Bronchial lymph node (tissue), 1 donor: ENCODE measurements around the genes SLC24A4 and LGMN.

DNA sequence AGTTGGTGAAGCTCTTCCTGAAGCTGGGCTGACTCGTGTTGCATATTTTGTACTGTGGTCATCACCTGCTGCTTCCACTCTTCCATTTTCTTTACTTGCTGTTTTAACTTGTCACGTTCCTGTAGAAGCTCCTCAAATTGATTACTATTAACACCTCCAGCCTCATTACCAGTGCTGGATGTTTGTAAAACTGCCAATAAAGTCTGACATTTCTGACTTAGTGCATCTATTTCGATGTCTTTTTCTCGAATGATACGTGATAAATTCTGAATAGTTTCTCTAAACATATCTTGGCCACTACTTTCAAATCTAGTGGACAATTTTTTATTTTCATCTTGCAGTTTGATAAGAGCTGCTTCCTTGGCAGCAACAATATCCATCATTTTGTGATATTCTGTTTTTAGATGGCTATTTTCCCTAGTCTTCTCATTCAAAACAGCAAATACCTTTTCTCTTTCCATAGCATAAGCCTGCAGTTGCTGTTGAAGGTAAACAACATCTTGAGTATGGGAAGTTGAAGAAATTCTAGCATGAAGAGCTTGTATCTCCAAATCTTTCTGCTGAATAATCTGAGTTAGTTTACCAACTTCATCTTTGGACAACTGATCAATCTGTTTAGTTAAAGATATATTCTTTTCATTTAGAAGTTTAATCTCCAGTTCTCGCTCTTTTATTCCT lies 35.5 kb downstream of the TRIP11 start:
- PRO-cap, result no peak

- PRO-cap, result no peak
These were observed 85.3 kb downstream of the CPSF2 start for GRCh38 chr14:92207012-92207544.

DNA sequence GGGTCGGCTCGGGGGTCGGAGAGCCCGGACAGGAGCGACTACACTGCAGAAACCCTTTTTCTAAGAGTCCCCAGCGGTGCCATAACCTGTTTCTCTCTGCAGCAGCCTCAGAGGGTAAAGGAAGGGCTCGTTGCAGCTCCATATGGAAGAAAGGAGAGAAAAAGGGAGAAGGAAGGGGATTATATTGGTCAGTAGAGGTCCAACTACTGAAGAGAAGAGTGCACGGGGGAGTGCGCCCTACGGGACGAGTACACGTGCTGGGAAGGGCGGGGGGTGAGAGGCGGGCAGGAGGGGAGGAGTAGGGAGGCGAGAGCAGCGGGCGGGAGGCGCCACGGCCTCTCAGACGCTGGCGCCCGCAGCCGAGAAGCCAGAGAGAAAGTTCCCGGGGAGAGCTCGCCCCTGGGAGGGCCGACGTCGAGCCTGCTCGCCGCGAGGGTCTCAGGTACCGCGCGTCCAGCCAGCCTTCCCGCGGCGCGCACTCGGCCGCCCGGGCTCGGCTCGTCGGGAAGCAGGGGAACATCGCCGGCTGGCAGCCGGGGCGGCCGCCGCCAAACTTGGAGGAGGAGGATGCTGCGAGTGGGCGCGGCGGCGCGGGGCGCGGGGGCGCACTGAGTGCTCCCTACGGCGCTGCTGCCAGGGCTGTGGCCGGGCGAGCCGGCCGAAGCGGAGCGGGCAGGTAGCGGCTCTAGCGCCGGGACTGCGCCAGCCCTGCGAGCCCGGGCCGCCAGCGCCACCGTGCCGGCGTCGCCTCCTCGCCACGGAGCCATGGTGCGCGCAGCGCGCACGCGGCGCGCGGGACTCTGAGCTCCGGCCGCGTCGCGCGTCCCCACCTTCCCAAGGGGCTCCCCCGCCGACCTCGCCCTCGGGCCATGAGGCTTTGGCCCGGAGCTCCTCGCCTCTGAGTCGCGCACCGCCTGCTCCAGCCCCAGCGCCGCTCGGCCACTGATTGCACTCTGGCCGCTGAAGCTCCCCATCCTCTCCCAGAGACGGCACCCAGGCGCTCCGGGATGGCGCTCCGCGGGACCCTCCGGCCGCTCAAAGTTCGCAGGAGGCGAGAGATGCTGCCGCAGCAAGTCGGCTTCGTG lies at the start of gene SLC24A4:
TSS of gene SLC24A4 (plus strand) at position 342 of the 1,085 bp plus-strand sequence.
- PRO-cap, result unidirectional peak, plus-strand start at position 983 of the sequence

GRCh38 chr14:92408853-92409552 lies 86.0 kb downstream of the SLC24A4 start:
- PRO-cap, result no peak

DNA sequence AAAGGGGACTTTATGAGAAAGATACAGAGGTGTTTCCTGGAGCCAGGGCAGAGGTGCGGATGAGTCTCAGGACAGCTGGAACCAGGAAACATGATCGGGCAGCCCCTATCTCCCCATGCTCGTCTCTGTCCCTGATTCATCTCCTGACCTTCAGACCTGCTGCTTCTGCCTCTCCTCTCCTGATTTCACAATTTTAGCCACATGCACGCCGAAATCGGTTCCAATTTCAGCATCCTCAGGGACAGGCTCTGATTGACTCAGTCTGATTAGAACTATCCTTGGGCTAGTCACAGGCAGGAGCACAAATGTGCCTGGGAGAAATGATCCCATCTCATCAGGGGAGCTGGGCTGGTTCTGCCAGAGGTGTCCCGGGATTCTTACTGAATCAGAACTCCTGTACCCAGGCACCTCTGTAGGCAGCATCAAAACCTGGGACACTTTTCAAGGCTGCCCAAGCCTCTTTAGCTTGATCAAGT lies 40.0 kb upstream of the RIN3 start:
- PRO-cap, result unidirectional peak, minus-strand start at position 145 of the sequence

DNA sequence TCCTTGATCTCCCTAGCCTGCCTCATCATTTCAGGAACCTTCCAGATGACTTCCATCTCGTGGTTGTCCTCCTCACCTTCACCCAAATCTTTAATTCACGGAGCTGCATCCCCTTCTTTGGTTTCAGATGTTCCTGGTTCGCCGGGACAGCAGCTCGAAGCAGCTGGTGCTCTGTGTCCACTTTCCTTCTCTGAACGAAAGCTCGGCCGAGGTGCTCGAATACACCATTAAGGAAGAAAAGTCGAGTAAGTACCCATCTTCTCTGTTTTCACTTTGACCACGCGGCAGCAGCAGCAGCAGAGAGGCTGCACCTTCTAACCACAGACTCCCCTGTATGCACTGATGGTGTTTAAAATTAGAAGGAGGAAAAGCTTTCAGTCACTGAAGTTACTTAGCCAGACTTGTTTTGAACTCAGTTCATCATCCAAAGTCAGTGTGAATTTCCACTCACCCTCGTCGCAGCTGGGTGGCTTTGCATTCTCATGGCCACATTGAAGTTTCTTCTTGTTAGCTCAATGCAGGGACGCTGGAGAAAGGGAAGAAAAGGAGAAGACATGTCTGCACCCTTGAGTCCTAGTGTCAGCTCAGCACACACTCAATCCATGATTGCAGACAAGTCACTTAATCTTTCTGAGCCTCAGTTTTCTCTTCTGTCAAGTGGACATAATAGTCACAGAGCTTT lies 63.8 kb downstream of the RIN3 start:
- PRO-cap, result unidirectional peak, plus-strand start at position 120 of the sequence; bidirectional peak, plus-strand start at position 342 of the sequence, minus-strand start at position 275 of the sequence

GRCh38 chr14:92655318-92656157 lies 92.9 kb downstream of the LGMN start:
- PRO-cap, result no peak

DNA sequence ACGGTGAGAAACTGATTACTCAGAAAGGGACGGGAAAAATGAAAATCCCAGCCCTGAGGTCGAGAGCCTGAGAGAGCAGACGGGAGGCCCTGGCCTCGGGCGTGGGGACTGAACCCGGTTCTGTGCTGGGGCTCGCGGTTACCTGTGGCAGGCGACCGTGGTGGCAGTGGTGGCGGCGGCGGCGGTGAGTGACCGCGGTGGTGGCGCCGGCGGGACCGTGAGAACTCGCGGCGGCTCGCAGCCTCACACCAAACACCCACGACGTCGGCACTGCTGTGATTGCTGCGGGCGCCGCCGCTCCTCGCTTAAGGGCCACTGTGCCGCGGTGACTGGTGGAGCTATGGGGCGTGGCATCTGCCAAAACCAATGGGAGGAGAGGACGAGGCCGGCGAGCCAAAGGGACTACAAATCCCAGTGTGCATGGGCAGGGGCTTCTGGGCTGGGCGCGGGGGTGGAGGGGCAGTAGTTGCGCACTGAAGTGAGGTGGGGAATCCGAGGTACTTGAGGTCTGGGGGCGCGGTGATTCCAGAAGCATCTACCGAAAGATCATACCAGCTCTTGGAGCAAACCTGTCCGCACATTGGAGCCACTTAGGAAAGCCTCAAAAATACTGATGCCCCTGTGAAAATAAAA lies at the start of gene LGMN:
TSS of gene LGMN (minus strand) at position 281 of the 633 bp plus-strand sequence.
- PRO-cap, result bidirectional peak, plus-strand start at position 415 of the sequence, minus-strand start at position 281 of the sequence

- PRO-cap, result no peak
These were observed 4.9 kb upstream of the LGMN start for GRCh38 chr14:92753220-92753742.

DNA sequence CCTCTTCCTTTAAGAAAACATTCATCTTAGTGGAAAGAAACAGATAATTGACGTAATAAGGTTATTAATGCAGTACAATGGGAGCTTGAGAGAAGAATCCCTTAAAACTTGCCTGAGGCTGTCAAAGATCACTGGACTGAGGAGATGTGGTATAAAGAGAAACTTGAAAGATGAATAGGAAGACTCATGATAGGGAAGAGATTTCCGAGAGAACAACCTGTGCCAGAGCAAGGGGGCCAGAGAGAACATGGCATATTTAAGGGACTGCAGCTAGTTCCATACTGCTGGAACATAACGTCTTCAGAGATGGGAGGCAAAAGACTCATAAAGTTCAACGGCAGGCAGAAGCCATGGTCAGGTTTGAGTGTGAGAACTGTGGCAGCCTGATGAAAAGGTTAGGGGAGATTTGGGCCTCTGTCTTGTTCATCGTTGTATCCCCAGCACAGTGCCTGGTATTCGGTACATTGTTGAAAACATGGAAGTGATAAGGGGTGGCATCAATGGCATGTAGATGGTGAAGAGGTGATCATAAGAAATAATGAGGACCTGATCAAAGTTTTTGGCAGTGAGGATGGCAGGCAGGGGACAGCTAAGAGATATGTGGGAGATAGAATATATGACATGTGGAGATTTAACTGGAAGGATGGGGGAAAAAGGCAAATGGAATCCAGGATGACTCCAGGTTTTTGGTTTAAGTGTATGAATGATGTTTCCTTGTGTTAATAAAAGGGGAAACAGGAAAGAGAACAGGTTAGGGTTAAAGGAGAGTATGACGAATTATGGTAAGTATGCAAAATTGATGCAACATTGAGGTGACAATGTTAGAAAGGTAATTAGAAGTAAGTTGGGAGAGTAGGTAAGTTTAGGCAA lies 19.4 kb downstream of the GOLGA5 start:
- PRO-cap, result no peak

DNA sequence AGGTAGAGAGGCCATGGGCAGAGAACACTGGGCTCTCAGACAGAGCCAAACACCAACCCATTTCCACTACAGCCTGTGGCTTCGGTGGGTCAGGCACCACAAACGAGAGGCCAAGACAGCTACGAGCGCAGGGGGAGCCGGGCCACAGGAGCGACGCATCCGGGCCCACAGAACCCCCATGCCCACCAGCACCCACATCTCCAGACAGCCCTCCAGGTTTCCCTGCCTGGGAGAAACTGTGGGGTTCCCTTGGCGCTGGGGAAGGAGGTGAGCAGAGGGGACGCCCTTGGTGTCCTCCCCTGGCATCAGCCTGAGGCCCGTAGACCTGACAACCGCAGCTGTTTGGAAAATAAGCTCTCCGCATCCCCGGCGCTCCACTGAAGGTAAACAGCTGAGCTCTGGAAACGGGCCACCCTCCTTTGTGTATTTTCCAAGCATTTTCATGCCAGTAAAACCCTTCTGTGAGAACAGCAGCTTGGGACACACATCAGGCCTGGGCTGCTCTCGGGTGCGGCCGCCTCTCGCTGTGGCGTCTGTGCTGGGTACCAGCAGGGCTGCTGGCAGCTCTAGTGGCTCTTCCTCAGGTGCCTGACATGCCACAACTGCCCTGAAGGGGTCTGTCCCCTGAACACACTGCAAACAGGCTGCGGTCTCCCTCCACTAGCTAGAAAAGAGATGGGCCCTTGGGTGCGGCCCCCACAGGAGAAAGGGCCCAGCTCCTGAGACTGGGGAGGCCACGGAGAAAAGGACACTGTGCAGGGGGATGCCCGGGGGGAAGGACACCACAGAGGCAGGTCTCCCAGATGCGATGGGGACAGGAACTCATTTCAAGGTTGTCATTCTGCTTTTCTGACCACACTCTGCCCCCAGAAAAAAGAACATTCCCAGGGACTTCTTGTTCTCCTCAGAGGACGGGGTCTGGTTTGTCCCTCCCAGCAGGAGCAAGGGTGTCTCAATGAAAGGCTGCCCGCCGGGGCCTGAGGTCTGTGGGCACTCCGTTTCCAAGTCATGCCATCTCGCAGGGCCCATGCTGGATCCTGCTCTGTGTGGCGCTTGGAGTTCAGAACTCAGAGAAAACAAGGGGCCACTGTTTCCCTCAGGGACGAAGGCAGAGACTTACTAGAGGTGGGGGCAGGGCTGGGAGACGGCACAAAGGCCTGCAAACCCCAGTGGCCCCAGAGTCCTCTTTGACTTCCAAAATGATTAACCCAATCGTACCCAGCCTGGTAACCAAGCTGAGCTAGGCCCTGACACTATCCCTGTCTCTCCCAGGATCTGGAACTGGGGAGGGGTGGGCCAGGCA lies 96.2 kb downstream of the ITPK1 start:
- PRO-cap, result no peak

GRCh38 chr14:93055337-93056175 lies 60.2 kb downstream of the ITPK1 start:
- PRO-cap, result no peak

DNA sequence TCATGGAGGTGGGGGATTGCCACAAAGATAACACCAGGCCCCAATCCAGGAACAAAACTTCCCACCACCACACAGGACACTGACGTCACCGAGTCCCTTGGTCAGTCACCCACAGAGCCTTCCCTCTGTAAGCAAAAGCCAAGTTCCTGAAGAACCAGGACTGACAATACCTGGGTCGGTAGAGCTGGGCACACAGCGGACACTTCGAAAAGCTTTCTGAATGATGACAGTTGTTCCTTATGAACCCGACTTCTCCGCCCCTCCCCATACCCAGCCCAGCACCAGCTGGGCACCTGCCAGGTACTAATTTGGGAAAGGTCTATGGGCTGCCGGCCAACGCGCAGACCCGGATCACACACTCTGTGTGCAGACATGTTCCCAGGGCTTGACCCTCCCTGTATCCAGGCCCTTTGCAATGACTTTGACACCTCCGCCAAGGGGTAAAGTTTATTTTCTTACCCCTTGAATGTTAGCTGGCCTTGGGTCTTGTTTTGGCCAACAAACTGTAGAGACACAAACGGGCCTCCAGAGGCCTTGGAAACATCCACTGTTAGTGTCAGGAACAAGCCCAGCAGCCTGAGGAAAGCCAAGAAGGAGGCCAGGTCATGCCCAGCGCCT lies 18.8 kb downstream of the ITPK1 start:
- PRO-cap, result no peak

DNA sequence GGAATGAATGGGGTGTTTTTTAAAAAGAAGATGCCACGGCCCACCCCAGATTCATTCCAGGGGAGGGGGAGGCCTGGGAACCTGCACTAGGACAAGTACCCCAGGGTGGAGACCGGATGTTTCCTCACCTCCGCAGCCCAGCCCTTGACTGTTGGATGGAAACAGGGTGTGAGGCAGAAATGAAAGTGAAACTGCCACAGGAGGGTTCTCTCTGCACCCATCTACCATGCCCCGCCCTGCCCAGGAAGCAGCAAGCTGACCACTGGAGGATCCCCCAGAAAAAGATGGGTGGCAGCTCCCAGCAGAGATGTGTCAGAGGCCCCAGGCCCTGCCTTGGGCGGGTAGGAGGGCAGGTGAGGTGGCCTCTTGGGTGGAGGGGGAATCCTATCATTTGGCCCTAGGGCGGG lies 12.1 kb downstream of the ITPK1 start:
- PRO-cap, result no peak

DNA sequence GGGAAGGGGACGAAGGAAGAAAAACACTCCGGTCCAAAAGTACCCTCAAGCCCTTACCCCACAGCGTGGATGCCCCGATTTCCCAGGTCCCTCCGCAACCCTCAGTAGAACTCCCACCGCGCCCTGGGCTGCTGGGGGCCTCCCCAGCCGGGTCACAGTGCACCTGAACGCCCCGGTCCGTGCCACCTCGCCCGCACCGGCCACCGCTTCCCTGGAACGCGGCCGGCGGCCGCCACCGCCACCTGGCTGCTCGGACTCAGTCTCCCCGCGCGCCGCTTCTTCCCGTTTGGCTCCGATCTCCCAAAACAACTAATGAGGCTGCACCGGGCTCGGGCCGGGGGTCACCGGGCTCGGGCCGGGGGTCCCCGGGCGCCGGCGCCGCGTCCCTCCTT lies 1.1 kb downstream of the ITPK1 start:
- PRO-cap, result unidirectional peak, plus-strand start at position 329 of the sequence

- PRO-cap, result no peak
These were observed 16.7 kb upstream of the ITPK1 start for GRCh38 chr14:93132299-93132898.

GRCh38 chr14:93135253-93135935 lies 19.7 kb upstream of the ITPK1 start:
- PRO-cap, result no peak

GRCh38 chr14:93185420-93185898 lies 342 bp downstream of the LYSET start:
- PRO-cap, result no peak

DNA sequence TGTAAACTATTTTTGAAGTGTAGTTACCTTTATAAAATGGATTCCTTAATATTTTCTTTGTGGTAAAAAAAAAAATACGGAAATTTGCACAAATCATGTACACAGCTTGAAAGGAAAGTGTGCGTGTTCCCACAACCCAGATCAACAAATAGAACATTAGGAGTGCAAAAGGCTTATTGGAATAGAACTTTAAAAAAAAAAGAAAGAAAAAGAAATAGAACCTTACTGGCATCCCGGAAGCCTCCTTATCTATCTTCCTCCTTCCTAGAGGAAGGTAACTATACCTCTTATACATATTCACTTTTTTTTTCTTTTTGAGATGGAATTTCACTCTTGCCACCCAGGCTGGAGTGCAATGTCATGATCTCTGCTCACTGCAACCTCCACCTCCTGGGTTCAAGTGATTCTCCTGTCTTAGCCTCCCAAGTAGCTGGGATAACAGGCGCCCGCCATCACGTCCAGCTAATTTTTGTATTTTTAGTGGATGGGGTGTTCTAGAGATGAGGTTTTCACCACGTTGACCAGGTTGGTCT lies 1.5 kb downstream of the UBR7 start:
- PRO-cap, result no peak

DNA sequence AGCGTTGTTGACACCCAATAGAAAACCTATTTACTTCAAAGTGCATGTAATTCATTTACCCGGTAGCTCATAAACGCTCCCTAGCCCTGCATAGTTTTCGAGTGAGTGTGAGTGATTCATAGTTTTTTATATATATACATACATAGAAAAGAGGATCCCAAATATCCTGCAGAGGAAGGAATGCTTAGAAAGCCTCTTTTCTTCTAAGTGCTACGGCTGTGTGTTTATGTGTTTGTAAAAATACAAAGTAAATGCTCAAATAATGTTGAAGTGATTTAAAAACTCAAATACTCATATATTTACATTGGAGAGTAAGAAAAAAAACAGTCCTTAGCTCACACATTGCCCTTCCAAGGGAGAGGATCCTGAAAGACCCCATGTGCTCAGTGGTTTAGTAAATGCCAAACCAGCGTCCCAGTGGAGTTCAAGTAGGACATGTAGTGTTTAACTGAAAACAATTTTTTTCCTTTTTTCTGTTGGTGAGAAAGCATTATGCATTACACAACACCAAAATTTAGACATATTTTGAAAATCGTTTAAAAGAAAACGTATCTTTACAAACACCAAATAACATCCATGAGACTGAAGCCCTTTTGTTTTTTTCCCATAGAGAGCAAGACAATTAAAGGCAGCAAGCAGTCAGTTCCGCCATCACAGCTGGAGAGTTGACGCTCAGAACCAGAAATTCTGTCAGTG lies 33.5 kb downstream of the UBR7 start:
- PRO-cap, result no peak